Left ventricle myocardium (tissue), 1 donor: ENCODE data around the genes TMEM200A, SMLR1, TAAR6 and SLC18B1.

GRCh38 chr6:130020840-130021599 is 2.6 kb downstream of the L3MBTL3 start:
- PRO-cap: no peak

DNA sequence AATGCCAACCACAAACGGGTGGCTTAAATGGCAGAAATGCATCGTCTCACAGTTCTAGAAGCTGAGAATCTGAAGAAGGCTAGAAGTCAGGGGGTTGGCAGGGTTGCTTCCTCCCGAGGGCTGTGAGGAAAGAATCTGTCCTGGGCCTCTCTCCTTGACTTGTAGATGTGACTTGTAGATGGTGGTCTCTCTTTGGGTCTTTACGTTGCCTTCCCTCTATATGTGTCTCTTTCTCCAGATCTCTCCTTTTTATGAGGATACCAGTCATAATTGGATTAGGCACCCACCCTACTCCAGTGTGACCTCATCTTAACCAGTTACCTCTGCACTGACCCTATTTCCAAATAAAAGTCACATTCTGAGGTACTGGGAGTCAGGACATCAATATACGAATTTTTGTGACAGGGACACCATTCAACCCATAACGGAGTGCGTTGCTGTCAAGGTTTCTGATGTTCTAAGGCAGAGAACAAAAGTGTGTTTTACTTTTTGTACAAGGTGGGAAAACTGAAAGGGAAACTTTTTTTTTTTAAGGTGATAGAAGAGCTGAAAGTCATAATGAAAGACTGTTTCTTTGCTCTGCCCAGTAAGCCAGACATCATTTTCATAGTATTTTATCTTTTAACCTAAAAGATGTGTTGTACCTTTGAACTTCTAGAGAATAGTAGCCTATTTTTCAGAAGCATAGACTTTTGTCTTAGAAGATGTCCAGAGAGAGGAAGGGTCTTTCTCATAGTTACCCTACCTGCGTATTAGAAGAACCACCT is 84.3 kb downstream of the SAMD3 start:
- PRO-cap: no peak

DNA sequence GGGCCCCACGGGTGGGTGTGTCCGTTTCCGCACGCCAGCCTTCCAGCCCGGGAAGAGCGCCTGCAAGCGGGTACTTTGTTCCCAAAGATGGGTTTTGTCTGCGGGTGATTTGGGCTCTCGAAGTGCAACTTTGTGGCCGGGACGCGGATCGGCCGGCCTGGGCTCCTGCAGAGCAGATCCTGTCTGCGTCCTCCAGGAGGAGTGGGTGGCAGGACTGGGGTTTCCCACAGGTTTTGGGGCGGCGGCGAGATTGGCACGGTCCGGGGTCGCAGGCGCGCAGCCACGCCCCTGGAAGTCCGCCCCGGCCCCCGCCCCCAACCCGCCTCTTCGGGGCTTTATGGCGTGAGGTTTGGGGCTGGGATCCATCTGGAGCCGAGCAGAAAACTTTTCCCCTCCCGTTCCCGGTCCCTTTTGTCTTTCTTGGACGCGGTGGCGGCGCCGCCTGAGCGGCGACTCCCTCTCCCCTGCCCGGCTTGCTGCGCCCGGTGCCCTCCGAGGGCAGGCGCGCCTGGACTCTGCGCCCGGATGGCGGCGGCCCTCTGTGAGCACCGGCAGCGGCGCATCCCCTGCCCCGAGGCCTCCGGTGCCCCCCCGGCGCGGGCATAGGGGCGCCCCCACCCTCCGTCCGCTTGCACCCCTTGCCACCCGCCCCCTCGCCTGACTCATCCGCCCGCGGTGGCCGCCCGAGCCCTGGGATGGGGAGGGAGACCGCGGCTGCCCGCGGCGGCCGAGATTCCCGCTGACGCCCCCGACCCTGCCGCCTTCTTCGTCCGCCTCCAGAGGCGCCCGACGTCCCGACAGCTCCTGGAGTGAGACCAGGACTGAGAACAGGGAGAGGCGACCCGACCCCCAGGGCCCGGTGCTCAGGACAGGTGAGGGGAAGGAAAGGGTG is at the start of gene TMEM200A:
TMEM200A (plus strand) TSS at position 365 of the 892 bp plus-strand sequence.
- PRO-cap: no peak

DNA sequence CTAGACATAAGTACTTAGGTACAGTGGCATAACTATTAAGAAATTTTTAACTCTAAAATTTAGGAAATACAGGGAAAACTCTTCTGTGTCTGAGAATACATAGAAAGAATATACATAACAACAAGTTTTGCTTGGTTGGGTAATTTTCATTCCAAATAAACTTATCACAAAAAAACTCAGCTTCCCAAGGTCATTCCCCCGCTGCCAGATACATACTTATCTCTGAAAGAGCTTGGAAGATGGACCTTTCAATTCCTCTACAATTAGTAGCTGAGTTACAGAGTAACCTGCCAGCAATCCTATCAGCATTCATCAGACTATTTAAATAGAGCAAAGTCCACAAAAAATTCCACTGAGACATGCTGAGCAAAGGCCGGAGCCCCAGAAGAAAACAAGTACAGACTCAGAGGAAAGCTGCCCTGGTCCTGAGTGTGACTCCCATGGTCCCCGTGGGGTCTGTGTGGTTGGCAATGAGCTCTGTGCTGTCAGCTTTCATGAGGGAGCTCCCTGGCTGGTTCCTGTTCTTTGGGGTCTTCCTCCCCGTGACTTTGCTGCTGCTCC is at the start of gene SMLR1:
SMLR1 (plus strand) TSS at position 352 of the 561 bp plus-strand sequence.
- PRO-cap: no peak

DNA sequence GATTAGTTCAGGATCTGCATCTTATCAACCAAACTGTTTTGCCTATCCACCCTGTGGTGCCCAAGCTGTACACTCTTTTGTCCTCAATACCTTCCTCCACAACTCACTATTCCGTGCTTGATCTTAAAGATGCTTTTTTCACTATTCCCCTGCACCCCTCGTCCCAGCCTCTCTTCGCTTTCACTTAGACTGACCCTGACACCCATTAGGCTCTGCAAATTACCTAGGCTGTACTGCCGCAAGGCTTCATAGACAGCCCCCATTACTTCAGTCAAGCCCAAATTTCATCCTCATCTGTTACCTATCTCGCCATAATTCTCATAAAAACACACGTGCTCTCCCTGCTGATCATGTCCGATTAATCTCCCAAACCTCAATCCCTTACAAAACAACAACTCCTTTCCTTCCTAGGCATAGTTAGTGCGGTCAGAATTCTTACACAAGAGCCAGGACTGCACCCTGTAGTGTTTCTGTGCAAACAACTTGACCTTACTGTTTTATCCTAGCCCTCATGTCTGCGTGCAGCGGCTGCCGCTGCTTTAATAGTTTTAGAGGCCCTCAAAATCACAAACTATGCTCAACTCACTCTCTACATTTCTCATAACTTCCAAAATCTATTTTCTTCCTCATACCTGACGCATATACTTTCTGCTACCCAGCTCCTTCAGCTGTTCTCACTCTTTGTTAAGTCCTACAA is 191.4 kb downstream of the AKAP7 start:
- PRO-cap: no peak

- PRO-cap: no peak
Measured at GRCh38 chr6:131575785-131576302, 2.8 kb downstream of the ARG1 start.

- PRO-cap: no peak
Measured at GRCh38 chr6:131608902-131609609, 19.0 kb downstream of the MED23 start.

DNA sequence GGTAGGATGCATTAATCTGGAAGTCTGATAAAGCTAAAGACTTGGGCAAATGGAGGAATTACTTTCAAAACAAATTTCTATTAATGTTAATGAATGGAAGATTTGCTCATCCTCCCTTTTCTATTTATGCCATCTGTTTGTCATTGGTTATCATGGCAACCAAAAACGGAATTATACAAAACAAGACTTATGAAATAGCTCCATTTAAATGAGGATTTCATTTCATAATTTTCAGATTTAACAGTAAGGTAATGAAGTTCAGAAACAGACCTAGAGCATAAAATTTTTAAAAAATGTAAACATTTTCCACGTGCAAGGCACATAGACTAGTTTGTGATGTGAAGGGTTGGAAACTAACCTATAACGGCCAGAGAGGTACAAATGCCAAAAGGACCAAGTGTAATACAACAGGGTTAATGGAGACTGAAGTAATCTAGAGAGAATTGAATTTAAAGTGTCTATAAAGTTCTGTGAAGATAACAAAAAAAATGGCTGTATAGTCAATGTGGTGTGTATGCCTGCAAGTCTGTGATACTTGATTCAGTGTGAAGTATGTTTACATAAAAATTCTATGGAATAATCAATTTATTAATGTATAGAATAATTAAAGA is 3.6 kb downstream of the CCN2 start:
- PRO-cap: no peak

GRCh38 chr6:131954488-131955069 is 3.4 kb upstream of the CCN2 start:
- PRO-cap: no peak

- PRO-cap: no peak
Measured at GRCh38 chr6:131958714-131959226, 7.6 kb upstream of the CCN2 start.

DNA sequence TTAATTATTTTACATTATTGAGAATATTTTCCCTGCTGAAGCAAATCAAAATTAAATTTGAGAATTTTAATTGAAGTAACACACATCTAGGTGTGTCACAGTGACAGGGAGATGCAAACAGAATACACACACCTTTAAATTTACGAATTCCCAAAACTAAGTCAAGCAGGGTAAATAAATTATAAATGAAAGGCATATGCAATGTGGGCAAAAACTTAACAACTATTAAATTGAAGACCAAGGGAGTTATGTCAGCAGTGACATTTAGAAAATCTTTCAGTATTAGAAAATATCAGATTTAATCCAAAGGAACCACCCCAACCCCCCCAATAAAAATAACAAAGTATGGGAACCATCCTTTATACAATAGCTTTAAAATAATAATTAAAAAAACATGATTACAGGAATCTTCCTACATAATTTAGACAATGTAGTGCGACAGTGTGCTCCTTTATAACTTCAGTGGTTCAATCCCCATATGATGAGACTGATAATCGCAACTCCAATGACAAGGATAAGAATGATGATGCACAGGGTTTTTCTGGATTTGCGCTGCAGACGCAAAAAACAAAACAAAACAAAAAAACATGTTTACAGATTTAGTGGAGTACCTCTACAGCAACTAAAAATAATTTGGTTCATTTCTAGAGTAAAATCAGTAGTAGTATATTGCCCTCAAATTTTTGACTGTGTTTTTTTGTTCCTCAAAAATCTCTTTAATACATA is 52.5 kb downstream of the STX7 start:
- PRO-cap: no peak

GRCh38 chr6:132570290-132570543 is at the start of gene TAAR6:
Gene TAAR6, plus strand, starts transcription at chr6:132570322.
- PRO-cap: no peak

DNA sequence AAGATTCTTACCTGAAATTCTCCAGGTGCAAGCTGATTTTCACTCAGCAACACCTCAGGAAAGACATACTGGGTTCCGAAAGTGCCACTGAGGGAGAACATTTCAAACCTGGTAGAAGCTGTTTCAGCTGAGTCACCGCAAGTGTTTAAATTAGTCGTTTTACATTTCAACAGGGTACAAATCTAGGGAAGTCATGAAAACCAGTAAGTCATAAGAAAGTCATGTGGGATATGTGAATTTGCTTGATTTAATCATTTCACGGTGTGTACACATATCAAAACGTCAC is 25.3 kb upstream of the TAAR1 start:
- PRO-cap: no peak

DNA sequence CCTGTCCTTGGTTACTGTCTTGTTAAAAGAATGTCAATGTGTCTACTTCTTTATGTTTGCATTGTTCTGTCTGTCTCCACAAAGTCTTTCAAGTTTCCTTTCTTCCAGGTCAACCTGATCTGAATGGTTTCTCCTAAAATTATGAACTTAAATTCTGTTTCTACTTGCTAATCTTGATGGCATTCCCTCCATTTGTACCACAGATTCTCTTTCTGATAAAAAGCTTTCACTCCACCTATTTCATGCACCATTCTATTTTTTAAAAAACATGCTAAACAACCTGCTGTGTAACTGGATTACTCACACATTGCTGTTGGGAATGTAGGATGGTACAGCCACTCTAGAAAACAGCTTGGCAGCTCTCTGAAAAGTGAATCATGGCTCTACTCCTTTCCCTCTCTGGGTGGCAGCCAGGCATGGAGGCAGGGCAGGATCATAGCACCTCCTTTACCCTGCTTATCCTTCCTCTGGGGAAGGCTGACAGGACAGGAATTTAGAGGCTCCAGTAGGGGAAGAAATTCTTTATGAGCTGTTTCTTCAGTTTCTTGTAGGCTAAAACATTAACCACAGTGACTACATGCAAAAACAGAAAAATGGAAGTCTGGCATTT is 6.6 kb upstream of the VNN2 start:
- PRO-cap: no peak

GRCh38 chr6:132797920-132798833 is at the start of gene SLC18B1:
Gene SLC18B1, minus strand, starts transcription at chr6:132798637.
- PRO-cap: bidirectional peak, plus-strand start at chr6:132798536, minus-strand start at chr6:132798467

- PRO-cap: no peak
Measured at GRCh38 chr6:132822892-132823394, 8.6 kb downstream of the RPS12 start.

GRCh38 chr6:133046955-133047389 is 194.2 kb upstream of the EYA4 start:
- PRO-cap: unidirectional peak, minus-strand start at chr6:133047173

DNA sequence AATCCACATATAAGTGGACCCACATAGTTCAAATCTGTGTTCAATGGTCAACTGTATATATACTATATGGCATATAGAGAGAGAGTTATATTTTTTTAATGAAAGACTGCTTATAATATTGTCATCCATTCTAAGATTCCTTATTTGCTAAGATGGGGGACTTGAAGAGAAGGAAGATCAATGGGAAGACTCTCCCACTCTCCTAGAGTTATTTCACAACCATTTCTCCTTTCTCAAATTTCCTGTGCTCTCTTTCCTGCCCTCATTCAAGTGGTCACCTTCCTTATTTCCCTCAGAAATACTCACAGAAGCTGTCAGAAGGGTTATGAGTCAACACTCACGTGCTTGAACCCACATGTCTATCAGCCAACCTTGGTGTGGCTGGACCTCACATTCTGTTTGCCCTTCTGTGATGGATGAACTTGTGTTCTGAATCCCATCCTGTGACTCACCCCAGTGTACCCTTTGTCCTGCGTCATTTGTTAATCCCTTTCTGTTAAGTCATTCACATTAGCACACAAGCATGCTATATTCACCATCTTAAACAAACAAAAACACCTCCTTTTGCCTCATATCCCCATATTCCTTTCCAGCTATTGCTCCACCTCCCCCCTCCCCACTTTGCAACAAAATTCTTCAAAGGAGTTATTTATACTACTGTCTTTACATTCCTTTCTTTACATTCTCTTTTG is 279.4 kb upstream of the TCF21 start:
- PRO-cap: no peak

DNA sequence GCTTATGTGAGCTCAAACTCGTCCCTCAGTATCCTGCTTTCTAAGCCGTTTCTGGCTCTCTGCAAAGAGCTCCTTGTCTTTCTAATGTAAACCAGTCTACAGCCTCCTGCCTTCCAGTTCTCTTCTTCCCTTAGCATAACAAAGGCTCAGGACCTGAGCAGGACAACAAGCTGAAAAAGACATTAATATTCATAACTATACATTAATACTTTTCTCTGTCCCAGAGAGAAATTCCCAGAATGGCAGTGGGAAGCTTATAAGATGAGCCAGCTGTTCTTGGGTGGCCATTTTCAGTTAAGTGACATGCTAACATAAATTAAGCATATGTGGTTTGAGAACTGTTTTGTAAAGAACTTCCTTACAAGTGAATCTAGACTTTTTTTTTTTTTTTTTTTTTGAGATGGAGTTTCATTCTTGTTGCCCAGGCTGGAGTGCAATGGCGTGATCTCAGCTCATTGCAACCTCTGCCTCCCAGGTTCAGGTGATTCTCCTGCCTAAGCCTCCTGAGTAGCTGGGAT is 206.9 kb upstream of the TCF21 start:
- PRO-cap: no peak

DNA sequence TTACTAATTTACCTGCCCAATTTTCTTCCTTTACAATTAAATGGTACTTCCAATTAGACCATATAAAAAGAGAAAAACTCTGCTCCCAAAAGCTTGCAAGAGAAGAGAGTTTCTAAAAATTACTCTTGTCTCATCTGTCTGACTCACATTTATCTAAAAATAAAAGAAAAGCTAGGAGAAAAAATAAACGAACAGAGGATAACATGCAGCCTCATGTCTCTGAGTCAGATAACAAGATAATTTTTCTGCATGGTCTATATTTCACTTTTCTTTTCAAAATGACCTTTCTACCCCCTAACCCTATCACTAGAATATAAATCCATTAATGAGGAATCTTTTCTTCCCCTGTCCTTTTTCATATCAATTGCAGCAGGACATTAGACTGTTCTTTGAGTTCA is 127.2 kb upstream of the TCF21 start:
- PRO-cap: no peak